H4 (cell line): ENCODE measurements around a stretch of chr7.

- RAMPAGE, long total RNA: no peak
These were observed 41.8 kb upstream of the FAM20C start for GRCh38 chr7:150460-151164.

GRCh38 chr7:200838-201256 is 8.5 kb downstream of the FAM20C start:
- RAMPAGE, long total RNA: no peak

- RAMPAGE, long total RNA: no peak
These were observed 9.7 kb downstream of the FAM20C start for GRCh38 chr7:201955-202529.

- RAMPAGE, long total RNA: no peak
These were observed 52.1 kb downstream of the FOXL3 start for GRCh38 chr7:341590-342894.

- RAMPAGE, long total RNA: no peak
These were observed 79.0 kb downstream of the FOXL3 start for GRCh38 chr7:368848-369543.

- RAMPAGE, long total RNA: no peak
These were observed 7.6 kb downstream of the PDGFA start for GRCh38 chr7:511901-512566.

GRCh38 chr7:514441-514792 is 5.2 kb downstream of the PDGFA start:
- RAMPAGE, long total RNA: no peak

DNA sequence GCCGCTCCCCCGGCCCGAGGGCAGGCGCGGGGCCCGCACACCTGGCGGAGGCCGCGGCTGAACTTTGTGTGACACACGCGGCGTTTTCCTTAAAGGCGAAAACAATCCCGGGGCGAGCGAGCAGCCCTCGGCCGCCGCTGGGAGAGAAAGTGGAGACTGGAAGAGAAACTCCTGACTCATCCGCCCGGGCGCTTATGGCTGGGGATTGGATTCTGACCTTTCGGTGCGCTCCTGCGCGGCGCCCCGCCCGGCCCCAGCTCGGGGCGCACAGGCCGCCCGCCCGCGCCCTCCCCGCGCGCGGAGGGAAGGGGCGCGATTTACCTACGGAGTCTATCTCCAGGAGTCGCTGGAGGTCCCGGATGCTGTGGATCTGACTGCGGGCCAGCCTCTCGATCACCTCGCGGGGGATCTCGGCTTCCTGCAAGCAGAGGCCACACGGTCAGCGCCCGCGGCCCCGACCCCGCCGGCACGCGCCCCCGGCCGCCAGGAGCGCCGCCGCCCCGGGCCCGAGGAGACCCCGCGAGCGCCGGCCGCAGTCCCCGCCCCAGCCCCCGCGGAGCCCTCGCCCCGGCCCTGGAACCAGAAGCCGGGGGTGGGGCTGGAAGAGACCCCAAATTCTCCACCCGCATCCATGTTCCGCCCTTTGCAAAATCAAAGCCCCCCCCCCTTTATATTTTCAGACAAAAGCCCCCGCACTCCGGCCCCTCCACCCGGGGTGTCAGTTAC is 2.4 kb downstream of the PDGFA start:
- RAMPAGE, long total RNA: start-site peak on the minus strand centred at position 373 of the sequence, 226 bp wide, 5 reads

GRCh38 chr7:520563-520841 is 856 bp upstream of the PDGFA start:
- RAMPAGE, long total RNA: no peak

DNA sequence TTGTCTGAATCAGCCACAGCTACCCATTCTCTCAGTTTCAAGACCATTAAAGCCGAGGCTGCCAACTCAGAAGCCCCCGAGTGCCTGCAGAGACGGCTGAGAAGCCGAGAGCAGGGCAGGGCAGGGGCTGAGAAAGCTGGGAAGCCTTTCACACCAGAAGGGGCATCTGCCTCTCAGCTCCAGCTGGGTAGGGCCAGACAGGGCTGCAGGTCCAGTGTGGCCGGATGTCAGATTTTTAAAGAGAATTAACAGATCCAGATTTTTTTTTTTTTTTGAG is 54.5 kb upstream of the PDGFA start:
- RAMPAGE, long total RNA: no peak

GRCh38 chr7:667998-668908 is 58.2 kb upstream of the DNAAF5 start:
- RAMPAGE, long total RNA: no peak

DNA sequence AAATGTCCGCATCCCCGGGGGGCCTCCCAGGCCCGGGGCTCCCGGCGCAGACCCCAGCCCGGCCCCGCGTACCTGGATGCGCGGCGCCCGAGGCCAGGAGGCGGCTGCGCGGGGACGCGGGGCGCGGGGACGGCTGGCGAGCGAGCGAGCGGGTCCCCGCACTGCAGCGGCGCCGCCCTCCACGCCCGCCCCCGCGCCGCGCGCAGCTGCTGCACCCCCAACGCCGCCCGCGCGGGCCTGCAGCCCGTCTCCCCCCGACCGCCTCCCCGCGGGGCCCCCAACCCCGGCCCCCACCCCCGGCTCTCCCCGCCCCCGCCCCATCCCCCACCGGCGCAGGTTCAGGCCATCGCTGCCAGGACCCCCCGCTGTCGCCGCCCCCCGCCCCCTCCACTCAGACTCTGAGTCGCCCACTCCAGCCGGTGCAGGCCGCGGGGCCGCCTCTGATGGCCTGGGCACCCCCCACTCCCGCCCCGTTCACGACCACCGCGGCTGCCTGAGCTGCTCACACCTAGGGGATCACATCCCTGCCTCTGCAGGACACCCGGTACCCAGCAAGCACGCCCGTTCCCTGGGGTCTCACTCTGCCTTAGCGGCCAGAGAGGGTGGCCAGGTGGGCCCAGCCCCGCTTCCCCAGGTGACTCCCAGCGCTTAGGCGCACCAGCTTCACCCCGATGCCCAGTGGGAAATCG is 14.0 kb upstream of the DNAAF5 start:
- RAMPAGE, long total RNA: no peak

- RAMPAGE, long total RNA: no peak
These were observed 32.8 kb upstream of the PRKAR1B start for GRCh38 chr7:759776-760334.

GRCh38 chr7:812632-812918 is 19.7 kb upstream of the SUN1 start:
- RAMPAGE, long total RNA: no peak

DNA sequence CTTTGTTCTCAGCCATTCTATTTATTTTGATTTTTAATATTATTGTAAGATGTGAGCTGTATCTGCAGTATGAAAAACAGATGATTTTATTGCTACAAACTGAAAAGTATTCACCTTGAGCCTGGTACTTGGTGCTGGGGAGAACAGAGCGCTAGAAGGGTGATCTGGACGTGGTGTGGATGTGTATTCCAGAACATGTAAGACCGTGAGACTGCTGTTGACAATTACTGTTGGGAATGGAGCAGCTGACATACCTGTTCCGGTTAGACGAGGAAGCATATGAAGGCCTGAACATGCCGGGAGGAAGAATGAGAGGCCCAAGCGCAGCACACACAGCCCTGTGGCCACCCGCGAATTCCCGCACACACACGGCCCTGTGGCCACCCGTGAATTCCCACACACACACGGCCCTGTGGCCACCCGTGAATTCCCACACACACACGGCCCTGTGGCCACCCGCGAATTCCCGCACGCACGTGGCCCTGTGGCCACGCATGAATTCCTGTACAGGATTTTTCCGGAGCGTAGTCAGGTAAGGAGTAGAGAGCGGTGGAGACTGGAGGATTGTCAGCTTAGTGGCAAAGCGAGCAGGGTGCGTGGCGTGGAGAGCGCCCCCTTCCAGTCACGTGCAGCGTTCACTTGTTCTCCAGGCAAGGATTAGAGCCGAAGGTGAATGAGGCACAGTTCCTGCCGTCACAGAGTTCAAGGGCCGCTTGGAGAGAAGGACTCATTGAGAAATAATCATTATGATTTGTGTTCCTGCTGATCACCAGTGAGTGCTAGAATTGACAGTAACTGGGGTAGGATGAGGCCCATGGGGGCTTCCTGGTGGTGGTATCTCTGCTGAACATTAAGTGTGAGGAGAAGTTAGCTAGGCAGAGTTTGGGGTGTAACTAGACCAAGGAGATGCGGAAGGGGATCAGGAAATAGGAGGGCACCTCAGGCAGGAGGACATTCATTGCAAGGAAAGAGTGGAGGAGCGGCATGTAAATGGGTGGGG is 9.4 kb upstream of the SUN1 start:
- RAMPAGE, long total RNA: no peak

GRCh38 chr7:826535-826951 is 5.7 kb upstream of the SUN1 start:
- RAMPAGE, long total RNA: no peak

GRCh38 chr7:842448-843079 is 10.3 kb downstream of the SUN1 start:
- RAMPAGE, long total RNA: no peak

GRCh38 chr7:843312-843662 is 11.0 kb downstream of the SUN1 start:
- RAMPAGE, long total RNA: no peak

- RAMPAGE, long total RNA: no peak
These were observed 15.5 kb downstream of the SUN1 start for GRCh38 chr7:847749-848194.

- RAMPAGE, long total RNA: no peak
These were observed 3.2 kb upstream of the GET4 start for GRCh38 chr7:873058-873706.